H1 (cell line): ENCODE measurements around the gene PRDX6.

- RRBS, result no CpG with 5 or more reads among the region's 1 CpG
CAGE:
- cytosol, long polyA plus RNA, result no peak
- long polyA plus RNA, result no peak
- nucleus, long polyA plus RNA, result no peak
Measured at GRCh38 chr1:172704070-172704386, 45.1 kb downstream of the FASLG start.

GRCh38 chr1:172850856-172851580 lies 192.1 kb downstream of the FASLG start:
- RRBS, result no CpG with 5 or more reads among the region's 9 CpGs
CAGE:
- cytosol, long polyA plus RNA, result no peak
- long polyA plus RNA, result no peak
- nucleus, long polyA plus RNA, result no peak

DNA sequence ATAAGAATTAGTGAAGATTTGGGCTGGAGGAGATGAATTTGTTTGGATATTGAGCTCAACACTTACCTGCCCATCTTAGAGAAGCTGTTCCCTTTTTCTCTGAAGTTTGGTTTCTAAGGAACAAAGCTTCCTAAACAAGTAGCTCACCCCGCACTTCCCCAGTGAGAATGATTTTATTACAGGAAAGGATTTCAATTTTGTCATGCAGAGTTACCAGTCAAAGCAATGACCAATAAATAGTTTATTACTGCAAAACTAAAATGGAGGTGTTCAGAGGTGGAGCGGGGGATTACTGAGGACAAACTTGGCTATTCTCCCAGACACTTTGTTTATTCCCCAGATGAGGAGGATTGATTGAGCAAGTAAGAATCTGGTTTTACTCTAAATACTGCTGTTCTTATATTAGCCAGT lies 136.3 kb downstream of the TNFSF18 start:
- RRBS, result no CpG with 5 or more reads among the region's 2 CpGs
CAGE:
- cytosol, long polyA plus RNA, result no peak
- long polyA plus RNA, result no peak
- nucleus, long polyA plus RNA, result no peak

GRCh38 chr1:173190440-173191003 lies 16.6 kb downstream of the TNFSF4 start:
- RRBS, result no CpG with 5 or more reads among the region's 4 CpGs
CAGE:
- cytosol, long polyA plus RNA, result no peak
- long polyA plus RNA, result no peak
- nucleus, long polyA plus RNA, result no peak

GRCh38 chr1:173406418-173407303 lies 70.5 kb upstream of the PRDX6 start:
- RRBS, result no CpG with 5 or more reads among the region's 16 CpGs
CAGE:
- cytosol, long polyA plus RNA, result no peak
- long polyA plus RNA, result no peak
- nucleus, long polyA plus RNA, result no peak

DNA sequence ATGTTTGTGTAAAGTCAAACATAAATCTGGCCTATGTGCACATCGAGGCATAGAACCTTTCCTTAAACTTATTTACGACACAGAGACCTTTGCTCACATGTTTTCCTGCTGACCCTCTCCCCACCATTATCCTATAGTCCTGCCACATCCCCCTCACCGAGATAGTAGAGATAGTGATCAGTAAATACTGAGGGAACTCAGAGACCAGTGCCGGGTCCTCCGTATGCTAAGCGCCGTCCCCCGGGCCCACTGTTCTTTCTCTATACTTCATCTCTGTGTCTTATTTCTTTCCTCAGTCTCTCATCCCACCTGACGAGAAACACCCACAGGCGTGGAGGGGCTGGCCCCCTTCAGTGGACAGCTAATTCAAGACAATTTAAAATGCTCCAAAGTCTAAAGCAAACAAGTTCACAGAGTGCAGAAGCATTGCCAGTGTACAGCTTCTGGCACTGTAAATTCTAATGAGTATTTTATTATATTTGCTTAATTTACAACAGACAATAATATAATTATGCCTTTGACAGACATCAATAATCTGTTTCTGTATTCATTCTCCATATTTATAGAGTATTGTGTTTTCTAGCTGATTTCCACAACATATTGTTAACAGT lies 2.0 kb upstream of the PRDX6 start:
- RRBS, result no CpG with 5 or more reads among the region's 10 CpGs
CAGE:
- cytosol, long polyA plus RNA, result no peak
- long polyA plus RNA, result no peak
- nucleus, long polyA plus RNA, result no peak

DNA sequence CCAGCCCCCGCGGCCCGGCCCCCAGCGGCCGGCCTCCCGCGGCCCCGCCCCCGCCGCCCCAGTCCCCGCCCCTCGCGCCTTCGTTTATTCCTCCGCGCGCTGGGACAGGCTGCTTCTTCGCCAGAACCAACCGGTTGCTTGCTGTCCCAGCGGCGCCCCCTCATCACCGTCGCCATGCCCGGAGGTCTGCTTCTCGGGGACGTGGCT lies at the start of gene PRDX6:
Gene PRDX6, plus strand, starts transcription at position 112 of the 207 bp plus-strand sequence.
- RRBS, result under 1% methylated on average over 8 of the region's 26 CpGs
CAGE:
- cytosol, long polyA plus RNA, result start-site peak on the plus strand centred at position 131 of the sequence, 83 bp wide, 2,312 reads
- long polyA plus RNA, result start-site peak on the plus strand centred at position 125 of the sequence, 96 bp wide, 2,592 and 3,697 reads in 2 replicates
- nucleus, long polyA plus RNA, result start-site peak on the plus strand centred at position 137 of the sequence, 71 bp wide, 2,196 reads

DNA sequence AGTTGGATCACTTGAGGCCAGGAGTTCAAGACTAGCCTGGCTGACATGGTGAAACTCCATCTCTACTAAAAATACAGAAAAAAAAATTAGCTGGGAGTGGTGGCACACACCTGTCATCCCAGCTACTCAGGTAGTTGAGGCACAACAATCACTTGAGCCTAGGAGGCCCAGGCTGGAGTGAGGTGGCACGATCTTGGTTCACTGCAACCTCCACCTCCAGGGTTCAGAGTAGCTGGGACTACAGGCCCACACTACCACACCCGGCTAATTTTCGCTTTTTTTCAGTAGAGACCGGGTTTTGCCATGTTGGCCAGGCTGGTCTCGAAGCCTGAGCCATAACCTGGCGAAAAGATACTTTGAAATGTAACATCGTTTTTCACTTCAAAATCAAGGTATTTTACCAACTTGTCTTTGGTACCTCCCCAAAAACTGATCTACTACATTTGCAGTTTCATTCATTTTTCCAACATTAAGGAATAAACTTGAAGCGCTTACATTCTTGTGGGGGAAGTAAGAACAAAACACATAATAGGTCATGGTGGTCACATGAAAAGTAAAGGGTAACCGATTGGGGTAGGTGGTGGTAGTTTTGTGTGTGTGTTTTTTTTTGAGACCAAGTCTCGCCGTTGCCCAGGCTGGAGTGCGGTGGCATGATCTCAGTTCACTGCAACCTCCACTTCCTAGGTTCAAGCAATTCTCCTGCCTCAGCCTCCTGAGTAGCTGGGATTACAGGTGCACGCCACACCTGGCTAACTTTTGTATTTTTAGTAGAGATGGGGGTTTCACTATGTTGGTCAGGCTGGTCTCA lies 6.3 kb upstream of the ZBTB37 start:
- RRBS, result no CpG with 5 or more reads among the region's 13 CpGs
CAGE:
- cytosol, long polyA plus RNA, result no peak
- long polyA plus RNA, result no peak
- nucleus, long polyA plus RNA, result no peak

GRCh38 chr1:173870259-173871140 lies 2.3 kb downstream of the ZBTB37 start:
- RRBS, result 94% methylated on average over 3 of the region's 16 CpGs
CAGE:
- cytosol, long polyA plus RNA, result no peak
- long polyA plus RNA, result no peak
- nucleus, long polyA plus RNA, result no peak

GRCh38 chr1:174383214-174383680 lies 64.5 kb upstream of the GPR52 start:
- RRBS, result no CpG with 5 or more reads among the region's 24 CpGs
CAGE:
- cytosol, long polyA plus RNA, result no peak
- long polyA plus RNA, result no peak
- nucleus, long polyA plus RNA, result no peak

DNA sequence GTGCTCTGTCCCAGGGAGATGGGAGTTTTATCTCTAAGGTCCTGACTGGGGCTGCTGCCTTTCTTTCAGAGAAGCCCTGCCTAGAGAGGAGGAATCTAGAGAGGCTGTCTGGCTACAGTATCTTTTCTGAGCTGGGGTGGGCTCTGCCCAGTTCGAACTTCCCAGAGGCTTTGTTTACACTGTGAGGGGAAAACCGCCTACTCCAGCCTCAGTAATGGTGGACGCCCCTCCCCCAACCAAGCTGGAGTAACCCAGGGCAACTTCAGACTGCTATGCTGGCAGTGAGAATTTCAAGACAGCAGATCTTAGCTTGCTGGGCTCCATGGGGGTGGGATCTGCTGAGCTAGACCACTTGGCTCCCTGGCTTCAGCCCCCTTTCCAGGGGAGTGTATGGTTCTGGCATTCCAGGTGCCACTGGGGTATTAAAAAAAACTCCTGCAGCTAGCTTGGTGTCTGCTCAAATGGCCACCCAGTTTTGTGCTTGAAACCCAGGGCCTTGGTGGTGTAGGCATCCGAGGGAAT lies 205.2 kb downstream of the GPR52 start:
- RRBS, result no CpG with 5 or more reads among the region's 4 CpGs
CAGE:
- cytosol, long polyA plus RNA, result no peak
- long polyA plus RNA, result no peak
- nucleus, long polyA plus RNA, result no peak

GRCh38 chr1:175044464-175045088 lies 21.4 kb upstream of the MRPS14 start:
- RRBS, result 100% methylated on average over 2 of the region's 23 CpGs
CAGE:
- cytosol, long polyA plus RNA, result no peak
- long polyA plus RNA, result no peak
- nucleus, long polyA plus RNA, result no peak

GRCh38 chr1:175071811-175072126 lies 4.1 kb downstream of the TNN start:
- RRBS, result no CpG with 5 or more reads among the region's 2 CpGs
CAGE:
- cytosol, long polyA plus RNA, result no peak
- long polyA plus RNA, result no peak
- nucleus, long polyA plus RNA, result no peak

GRCh38 chr1:176066158-176066624 lies 140.9 kb downstream of the COP1 start:
- RRBS, result no CpG with 5 or more reads among the region's 2 CpGs
CAGE:
- cytosol, long polyA plus RNA, result no peak
- long polyA plus RNA, result no peak
- nucleus, long polyA plus RNA, result no peak

GRCh38 chr1:176069514-176070249 lies 137.4 kb downstream of the COP1 start:
- RRBS, result no CpG with 5 or more reads among the region's 2 CpGs
CAGE:
- cytosol, long polyA plus RNA, result no peak
- long polyA plus RNA, result no peak
- nucleus, long polyA plus RNA, result start-site peak on the minus strand at chr1:176069814-176070280, 22 reads

DNA sequence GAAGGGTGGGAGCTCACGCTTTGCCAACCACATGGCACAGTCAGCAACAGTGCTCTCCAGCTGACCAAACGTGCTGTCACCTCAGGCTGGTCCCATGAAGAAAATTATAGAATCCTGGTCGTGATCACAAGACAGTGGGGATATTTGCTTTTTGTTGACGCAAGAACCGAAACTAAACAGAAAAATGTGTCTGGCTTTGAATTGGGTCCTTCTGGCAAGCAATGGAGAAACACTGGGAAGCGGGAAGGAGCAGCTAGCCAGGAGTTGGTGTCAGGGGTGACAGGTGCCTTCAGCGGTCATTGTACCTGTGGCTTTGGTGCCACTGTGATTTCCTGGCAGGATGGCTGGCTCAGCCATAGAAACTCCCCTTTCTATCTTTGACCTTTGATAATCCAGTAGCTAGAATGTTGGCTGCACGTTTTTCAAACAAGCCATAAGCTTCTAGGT lies 304.8 kb downstream of the PAPPA2 start:
- RRBS, result no CpG with 5 or more reads among the region's 8 CpGs
CAGE:
- cytosol, long polyA plus RNA, result no peak
- long polyA plus RNA, result no peak
- nucleus, long polyA plus RNA, result no peak

DNA sequence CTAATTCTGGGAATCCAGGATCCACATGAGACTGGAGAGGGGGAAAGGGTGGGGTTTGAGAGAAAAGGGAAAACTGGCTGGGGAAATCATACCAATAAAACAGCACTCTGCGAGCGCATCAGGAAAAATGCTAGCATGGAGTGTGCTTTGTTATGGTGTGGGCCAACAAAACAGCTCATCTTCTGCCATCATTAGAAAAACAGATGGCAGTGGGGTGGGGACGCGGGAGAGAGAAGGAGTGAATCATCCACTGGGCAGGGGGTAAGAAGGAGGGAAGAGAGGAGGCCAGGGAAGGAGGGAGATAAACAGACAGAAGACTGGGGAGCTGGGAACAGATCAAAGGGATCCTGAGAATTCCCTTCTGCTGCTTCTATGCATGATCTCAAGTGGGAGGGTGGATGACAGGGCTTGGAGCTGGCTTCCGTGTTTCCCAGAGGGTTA lies 338.4 kb downstream of the PAPPA2 start:
- RRBS, result no CpG with 5 or more reads among the region's 5 CpGs
CAGE:
- cytosol, long polyA plus RNA, result no peak
- long polyA plus RNA, result no peak
- nucleus, long polyA plus RNA, result no peak

DNA sequence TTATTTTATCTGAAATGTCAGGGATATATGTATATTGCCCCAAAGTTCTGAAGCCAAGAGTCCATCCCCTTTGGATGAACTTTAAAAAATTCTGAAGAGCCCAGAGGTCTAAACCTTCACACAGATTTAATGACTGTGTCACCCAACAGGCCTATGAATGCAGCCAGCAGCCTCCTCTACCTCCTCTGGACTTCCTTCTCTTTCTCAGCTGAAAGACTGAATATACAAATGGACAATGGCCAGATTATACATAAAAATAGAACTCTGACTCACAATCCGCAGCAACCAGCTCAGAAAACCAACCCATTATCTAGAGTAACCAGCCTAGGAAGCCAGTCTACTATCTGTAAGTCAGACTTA lies 224.6 kb downstream of the ASTN1 start:
- RRBS, result no CpG with 5 or more reads among the region's 1 CpG
CAGE:
- cytosol, long polyA plus RNA, result no peak
- long polyA plus RNA, result no peak
- nucleus, long polyA plus RNA, result no peak

DNA sequence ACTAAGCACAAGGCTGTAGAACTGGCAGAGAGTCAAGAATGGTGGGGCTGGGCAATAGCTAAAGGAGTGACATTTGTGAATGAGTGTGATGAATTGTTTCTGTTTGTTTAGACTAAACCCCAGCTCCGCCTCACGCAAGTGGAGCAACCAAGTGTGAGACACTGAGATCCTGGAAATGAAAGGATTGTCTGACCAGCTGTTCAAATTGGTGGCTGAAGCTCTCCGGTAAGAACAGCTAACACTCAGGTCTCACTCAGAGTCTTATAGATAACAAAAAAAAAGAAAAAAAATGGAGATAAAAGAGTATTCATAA lies 38.7 kb downstream of the BRINP2 start:
- RRBS, result no CpG with 5 or more reads among the region's 3 CpGs
CAGE:
- cytosol, long polyA plus RNA, result no peak
- long polyA plus RNA, result no peak
- nucleus, long polyA plus RNA, result no peak

GRCh38 chr1:177934834-177935447 lies 34.9 kb downstream of the SEC16B start:
- RRBS, result no CpG with 5 or more reads among the region's 9 CpGs
CAGE:
- cytosol, long polyA plus RNA, result no peak
- long polyA plus RNA, result no peak
- nucleus, long polyA plus RNA, result no peak